T47D (cell line): ENCODE measurements around a stretch of chr1.

DNA sequence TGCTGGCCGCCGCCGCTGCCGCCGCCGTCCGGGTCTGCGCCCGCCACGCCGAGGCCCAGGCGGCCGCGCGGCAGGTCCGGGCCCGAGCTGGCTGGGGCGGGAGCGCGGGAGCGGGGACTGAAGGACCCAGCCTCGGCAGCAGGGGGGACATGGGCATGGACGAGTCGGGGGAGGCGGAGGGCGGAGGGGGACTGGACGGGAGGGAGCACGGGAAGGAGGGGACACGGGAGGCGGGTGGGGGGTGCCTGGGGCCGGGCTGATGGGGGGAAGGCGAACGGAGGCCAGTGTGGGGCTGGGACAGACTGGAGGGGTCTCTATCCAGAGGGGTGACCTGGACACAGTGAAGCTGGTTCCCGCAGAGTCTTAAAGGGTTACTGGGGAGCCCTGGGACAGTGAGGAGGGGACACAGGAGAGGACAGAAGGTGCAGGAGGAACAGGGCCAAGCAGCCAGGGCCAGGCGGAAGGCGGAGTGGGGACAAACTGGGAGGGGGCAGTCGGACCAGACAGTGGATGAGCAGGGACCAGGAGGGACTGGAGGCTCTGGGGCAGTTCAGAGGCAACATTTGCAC, 431 bp downstream of the SELENON start:
- RRBS: under 1% methylated on average over 16 of the region's 37 CpGs

GRCh38 chr1:25809552-25809925, 9.5 kb downstream of the SELENON start:
- RRBS: 90% methylated on average over 7 of the region's 11 CpGs

DNA sequence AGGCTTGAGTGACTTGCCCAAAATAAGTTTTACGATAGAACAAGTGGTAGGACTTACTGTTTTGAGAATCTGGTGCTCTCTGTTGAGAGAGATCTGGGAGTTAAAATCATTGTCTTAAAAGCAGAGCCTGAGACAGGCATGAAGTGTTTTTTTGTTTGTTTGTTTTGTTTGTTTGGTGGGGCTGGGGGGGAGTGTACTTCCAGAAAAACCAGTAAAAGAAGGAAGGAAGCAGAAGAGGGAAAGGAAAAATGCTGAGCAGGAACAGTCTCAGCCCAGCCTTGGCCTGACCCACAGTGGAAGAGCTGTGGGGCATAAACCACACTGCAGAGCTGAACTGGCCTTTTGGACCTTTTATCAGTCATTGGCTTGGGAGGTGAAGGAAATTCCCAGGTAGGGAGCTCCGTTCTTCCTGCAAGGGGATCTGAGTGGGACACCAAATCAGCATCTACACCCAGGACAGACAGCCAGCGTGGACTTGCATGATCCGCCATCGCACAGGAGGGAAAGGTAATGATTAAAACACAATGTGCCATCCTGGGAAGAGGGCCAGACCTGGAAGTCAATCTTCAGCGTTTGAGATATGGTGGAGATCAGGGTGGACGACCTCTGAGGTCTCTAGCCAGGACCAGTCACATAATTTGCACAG, 1.3 kb upstream of the MTFR1L start:
- RRBS: no CpG with 5 or more reads among the region's 7 CpGs

- RRBS: no CpG with 5 or more reads among the region's 5 CpGs
Measured at GRCh38 chr1:25872100-25872647, 3.3 kb downstream of the PAQR7 start.

DNA sequence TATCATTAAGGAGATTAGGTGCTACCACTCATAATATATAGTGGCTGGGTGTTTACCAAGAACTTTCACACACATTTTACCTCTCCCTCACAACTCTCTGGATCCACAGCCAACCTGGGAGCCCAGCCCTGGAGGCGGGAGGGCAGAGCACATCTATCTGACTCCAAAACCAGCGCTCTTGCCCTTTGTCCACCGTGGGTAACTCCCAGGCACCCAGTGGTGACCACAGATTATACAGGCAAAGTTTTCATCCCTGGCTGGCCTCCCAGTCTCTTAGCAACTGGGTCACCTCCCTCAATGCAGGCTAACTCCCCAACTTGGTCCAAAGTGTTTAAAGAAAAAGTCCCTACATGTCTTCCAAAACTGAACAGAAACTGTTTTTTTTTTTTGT, 2.4 kb downstream of the PAQR7 start:
- RRBS: no CpG with 5 or more reads among the region's 3 CpGs

- RRBS: no CpG with 5 or more reads among the region's 8 CpGs
Measured at GRCh38 chr1:25904854-25905327, 1.3 kb downstream of the STMN1 start.

GRCh38 chr1:26022943-26023435, 1.4 kb downstream of the EXTL1 start:
- RRBS: 79% methylated on average over 6 of the region's 16 CpGs

DNA sequence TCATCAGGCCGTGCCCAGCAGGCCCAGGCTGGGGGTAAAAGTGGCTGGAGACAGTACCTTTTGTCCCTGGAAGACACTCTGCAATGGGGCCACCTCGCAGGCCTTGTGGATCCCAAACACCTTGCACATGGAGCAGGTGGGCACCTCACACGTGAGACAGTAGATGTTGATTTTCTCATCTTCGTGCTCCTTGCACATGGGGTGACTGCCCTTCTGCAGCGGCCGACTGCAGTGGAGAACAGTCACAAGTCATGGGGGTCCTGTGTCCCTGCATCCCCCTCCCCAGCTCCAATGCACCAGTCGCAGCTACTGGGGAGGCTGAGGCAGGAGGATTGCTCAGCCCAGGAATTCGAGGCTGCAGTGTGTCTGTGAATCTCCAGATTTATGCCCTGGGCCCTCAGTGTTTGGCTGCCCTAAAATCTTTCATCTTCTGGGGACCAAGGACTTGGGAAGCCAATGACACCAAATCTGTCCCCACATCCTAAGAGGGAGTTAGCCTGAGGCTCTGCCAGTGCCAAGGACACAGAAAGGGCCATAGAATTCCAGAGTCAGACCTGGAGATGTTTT, 6.2 kb downstream of the TRIM63 start:
- RRBS: no CpG with 5 or more reads among the region's 8 CpGs

DNA sequence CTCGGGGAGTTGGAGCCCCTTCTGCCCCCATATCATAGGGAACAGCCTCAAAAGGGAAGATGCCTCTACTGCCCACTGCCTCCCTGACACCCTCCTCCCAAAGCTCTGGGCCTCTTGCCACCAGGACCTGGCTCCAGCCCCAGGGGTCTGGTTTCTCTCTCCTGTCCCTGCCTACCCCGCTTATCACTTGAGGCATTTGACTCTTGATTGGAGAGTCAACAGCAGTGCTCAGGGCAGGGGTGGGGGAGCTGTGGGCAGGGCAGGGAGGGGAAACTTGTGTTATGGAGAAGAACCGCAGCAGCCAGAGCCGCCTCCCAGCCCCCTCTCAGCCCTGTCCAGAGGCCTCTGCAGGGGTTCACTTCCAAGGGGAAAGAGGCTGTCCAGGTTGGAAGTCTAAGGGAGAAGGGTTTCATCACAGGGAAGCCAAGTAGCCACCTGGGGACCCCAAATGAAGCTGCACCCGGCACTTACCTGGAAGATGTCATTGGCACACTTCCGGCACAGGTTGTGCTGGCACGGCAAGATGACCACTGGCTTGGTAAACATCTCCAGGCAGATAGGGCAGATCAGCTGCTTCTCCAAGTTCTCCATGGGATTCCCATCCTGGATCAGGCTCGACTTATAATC, 452 bp downstream of the TRIM63 start:
- RRBS: no CpG with 5 or more reads among the region's 8 CpGs

GRCh38 chr1:26235001-26235342, 972 bp downstream of the CEP85 start:
- RRBS: no CpG with 5 or more reads among the region's 10 CpGs

DNA sequence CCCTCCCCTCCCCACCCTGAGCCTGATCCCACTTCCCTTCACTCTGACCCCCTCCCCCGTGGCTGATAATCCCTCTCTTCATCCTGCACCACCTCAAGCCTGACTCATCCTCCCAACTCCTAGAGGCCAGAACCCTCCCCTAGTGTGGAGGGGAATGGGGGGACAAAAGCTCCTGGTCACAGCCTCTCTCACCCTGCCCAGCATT, 521 bp downstream of the SH3BGRL3 start:
- RRBS: no CpG with 5 or more reads among the region's 1 CpG

- RRBS: no CpG with 5 or more reads among the region's 29 CpGs
Measured at GRCh38 chr1:26284315-26285408, 4.8 kb downstream of the SH3BGRL3 start.

- RRBS: no CpG with 5 or more reads among the region's 18 CpGs
Measured at GRCh38 chr1:26306038-26306502, 366 bp downstream of the UBXN11 start.

DNA sequence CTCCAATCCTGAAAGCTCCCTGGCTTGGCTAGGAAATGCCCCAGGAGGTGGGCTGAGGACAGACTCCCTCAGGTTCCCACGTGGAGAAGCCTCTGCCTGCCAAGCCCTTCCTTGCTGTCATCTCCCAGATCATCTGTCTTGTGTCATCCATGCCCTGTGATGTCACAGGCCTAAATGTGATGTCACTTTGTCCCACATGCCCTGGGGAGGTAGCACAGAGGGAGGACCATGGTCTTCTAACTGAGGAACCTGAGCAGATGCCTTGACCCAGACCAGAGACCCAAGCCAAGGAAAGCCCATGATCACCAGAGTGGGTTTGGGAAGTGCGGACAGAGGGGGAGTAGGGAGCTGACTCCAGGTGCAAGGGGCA, 1.8 kb upstream of the ZNF683 start:
- RRBS: no CpG with 5 or more reads among the region's 2 CpGs

- RRBS: 8% methylated on average over 1 of the region's 20 CpGs
Measured at GRCh38 chr1:26471313-26471783, 892 bp upstream of the HMGN2 start.

GRCh38 chr1:26500781-26501771, 28.5 kb upstream of the RPS6KA1 start:
- RRBS: 1% methylated on average over 34 of the region's 69 CpGs

DNA sequence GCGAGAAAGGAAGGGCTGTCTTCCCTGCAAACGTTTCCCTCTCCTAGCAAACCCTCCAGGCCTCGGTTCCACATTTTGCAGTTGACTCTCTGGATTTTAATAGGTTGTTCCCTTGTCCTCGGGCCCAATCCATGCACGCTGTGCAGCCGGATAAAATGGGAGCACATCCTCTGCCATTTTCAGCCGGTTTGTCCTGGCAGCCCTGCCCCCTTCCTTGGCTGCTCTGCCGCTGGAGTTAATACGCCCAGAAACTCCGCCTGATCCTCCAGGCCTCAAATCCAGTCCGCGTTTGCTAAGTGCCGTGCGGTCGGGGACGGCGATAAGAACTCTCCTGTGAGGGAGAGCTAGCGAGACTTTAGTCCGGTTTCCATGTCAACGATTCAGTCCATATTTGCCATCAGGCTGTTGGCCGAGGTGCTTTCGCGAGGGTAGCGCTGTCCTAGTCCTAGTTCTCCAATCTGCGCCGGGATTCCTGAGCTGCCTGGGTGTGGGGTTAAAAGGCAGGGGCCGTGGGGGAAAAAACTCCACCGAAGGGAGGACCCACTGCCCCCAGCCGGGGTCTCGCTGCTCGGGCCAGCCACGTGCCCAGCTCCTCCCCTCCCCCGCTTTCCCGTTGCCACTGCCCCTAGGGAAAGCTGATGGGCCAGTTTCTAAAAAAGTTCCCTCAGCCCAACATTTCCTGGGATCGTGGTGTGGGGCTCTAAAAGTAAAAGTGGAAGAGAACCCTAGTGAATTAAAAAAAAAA, 2.8 kb upstream of the ARID1A start:
- RRBS: 1% methylated on average over 7 of the region's 35 CpGs

DNA sequence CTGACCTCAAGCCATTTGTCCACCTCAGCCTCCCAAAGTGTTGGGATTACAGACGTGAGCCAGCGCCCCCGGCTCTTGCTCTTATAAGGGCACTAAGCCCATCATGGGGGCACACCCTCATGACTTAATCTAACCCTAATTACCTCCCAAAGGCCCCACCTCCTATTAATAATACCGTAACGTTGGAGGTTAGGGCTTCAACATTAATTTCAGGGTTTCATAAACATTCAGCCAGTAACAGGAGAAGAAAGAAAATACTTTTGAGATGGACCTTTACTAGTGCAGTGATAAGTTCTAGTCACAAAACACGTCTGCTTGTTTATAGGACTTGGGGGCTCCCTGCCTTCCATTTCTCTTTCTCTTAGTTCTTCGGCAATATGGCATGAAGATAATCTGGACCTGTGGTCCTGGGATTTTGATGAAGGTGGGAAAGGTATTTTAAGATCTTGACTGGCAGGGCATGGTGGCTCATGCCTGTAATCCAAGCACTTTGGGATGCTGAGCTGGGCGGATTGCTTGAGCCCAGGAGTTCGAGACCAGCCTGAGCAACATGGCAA, 15.6 kb downstream of the ARID1A start:
- RRBS: no CpG with 5 or more reads among the region's 9 CpGs

DNA sequence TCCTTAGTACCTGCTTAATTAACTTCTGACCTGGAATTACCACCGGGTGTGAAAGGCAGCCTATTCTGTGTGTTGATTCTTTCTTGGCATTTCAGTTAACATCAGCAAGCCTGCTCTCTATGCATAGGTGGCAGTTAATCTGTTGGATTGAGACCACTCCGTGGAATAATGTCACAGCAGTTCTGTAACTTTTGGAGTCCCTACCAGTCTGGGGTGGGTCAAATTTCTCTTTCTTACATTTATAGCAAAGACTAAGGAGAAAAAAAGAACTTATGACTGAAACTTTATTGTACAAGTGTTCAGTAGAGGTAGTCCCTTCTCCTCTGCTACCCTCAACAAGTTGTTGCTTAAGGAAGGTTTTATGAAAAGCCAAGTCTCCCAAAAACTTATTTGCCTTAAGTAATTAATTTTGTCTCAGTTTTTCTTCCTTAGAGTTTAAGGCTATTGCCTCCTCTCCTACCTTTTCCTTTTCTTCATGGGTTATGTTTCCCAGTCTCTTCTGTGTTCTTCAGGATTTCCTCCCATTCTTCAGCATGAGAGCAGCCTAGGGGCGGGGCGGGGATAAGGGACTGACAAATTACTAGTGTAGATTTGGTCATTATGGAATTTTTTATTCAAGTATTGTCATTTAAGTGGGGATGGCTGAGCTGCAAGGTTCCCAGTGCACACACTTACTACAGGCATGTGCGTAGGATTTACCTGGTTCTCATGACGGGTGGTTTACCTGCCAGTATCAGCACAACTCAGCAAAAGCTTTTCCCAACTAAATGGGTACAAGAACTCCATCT, 35.4 kb upstream of the PIGV start:
- RRBS: no CpG with 5 or more reads among the region's 6 CpGs